Cardiac septum (tissue), 1 donor: Measurements from ENCODE around the gene RBP1.

DNA sequence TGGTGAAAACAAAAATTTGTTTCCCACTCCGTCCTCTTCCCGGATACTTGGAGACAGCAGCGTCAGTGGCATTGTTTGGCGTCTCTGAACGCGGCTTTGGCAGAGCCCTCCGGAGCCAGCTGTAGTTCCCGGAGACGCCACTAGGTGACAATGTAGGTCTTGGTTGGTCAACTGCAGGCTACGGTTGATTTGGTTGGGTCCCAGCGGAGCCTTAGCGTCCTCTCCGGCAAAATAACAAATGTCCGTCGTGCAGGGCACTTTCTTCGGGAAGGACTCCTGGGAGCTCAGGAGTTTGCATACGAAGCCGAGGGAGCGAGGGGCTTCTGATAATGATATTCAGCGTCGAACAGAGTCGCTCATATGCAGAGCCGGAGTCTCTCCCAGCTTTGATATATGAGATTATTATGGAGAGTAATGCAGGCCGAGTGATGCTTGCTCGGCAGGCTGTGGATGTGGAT, 74.7 kb downstream of the IL20RB start:
- PRO-cap, result no peak

- PRO-cap, result no peak
These were observed 33.5 kb downstream of the DZIP1L start for GRCh38 chr3:138081660-138082504.

DNA sequence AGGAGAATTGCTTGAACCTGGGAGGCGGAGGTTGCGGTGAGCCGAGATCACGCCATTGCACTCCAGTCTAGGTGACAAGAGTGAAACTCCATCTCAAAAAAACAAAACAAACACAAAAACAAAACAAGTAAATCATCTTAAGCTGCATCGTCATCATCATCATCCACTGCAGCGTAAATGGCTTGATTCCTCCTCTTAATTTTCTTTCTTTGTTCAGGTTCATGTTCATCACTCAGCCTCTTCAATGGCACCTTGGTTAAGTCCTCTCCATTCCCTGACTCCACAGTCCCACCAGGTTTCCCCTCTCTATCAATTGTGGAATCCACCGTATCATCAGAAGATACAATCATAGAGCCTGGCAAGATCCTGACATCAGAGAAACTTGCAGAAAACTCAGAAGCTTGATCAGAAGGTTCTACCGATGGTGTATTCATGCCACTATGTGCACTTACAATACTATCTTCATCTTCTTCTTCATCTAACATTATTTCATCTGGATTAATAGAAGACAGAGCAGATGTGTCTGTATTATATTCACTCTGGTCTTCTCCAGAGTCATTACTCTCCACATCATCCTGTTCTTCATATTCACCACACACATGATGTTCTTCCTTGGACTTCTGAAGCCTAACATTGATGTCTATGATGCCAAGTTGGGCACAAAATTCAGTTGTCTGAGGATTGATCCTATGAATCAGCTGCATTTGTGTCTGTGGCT, 12.8 kb downstream of the DBR1 start:
- PRO-cap, result no peak

DNA sequence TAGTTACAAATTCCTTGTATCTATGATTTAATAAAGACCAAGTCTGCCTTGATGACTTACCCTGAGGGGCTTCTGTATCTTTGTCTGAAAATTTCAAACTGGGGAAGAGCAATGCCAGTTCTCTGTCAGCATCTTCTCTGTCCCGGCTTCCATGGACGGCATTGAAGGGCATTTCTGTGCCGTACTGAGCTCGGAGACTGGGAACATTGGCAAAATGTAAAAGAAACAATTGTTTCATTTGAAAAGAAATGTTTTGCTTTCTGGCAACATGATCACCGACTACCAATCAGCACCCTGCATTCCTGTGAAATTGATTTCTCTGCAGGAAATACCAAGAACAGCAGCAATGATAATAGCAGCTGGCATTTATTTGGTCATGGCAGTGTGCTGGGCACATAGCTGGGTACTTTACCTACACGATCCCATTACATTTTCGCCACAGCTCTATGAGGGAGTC, 26.2 kb downstream of the NME9 start:
- PRO-cap, result no peak

DNA sequence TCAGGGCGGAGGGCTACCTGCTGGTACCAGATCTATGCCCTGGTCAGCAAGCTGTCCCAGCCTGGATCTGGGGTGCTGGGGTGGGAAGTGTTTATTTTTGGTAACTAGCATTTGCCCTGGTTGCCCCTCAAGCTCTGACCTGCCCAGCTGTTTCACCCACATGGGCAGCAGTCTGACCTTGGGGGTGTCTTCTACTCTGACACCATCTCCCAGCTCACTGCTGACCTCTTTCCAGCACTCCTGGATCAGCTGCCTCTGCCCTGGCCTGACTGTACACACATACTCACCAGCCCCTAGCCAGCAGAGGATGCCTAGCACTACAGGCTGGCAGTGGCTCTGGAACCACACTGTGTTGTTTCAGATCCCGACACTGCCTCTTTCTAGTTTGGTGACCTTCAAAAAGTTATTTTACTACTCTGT, 16.3 kb downstream of the MRAS start:
- PRO-cap, result unidirectional peak, plus-strand start at position 317 of the sequence

GRCh38 chr3:138397189-138397647, 37.2 kb upstream of the ESYT3 start:
- PRO-cap, result no peak

- PRO-cap, result no peak
These were observed 5.4 kb downstream of the CEP70 start for GRCh38 chr3:138588611-138589026.

DNA sequence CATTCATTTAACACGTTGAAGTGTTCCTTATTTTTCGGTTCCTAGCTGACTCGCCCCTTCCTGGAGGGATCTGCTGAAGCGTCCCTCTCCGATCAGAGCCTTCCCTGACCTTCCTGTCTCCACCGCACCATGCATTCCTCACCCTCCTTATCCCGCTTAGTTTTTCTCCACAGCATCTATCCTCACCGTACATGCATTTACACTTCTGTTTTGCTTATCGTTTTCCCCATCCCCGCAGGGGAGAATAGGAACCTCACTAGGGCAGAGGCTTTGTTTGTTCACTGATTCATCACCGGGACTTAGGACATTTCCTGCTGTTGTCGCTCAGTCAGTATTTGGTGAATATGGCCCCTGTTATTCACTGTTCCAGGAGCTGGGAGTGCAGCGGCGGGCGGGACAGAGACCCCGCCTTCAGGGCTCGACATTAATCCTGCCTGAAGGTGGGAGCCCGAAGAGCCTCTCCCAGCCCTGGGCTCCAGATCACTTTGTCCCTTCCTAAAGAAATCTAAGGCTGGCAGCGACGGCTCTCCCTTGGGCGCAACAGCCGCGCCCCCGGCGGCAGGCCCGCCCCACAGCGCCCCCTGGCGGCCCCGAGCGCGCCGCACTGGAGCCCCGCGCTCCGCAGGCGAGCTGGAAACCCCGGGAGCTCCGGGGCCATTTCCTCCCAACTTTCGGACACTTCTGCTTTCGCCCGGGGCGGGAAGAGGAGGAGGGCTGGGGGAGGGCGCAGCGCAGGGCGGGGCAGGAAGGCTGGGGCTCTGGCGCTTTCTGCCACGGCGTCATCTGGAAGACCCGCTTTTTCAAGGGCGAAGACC, 31.7 kb downstream of the FOXL2 start:
- PRO-cap, result unidirectional peak, plus-strand start at position 364 of the sequence; bidirectional peak, plus-strand start at position 602 of the sequence, minus-strand start at position 677 of the sequence

DNA sequence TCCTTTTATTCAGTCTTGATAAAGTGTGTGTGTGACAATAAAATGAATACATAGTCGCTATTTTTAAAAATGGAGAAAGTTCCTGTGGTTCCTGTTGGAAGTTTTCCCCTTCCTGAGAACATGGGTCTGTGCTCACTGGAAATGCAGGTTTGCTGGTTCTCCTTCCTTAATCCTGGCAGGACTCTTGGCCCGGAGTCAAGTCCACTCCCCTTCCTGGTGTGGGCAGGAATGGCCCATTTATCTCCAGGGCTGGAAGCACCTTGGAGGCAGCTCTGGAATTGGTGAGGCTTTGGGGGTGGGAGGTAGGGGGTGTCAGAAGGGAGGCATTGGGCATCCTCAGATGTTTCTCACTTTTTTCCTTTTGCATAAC, 30.1 kb downstream of the FOXL2 start:
- PRO-cap, result no peak

DNA sequence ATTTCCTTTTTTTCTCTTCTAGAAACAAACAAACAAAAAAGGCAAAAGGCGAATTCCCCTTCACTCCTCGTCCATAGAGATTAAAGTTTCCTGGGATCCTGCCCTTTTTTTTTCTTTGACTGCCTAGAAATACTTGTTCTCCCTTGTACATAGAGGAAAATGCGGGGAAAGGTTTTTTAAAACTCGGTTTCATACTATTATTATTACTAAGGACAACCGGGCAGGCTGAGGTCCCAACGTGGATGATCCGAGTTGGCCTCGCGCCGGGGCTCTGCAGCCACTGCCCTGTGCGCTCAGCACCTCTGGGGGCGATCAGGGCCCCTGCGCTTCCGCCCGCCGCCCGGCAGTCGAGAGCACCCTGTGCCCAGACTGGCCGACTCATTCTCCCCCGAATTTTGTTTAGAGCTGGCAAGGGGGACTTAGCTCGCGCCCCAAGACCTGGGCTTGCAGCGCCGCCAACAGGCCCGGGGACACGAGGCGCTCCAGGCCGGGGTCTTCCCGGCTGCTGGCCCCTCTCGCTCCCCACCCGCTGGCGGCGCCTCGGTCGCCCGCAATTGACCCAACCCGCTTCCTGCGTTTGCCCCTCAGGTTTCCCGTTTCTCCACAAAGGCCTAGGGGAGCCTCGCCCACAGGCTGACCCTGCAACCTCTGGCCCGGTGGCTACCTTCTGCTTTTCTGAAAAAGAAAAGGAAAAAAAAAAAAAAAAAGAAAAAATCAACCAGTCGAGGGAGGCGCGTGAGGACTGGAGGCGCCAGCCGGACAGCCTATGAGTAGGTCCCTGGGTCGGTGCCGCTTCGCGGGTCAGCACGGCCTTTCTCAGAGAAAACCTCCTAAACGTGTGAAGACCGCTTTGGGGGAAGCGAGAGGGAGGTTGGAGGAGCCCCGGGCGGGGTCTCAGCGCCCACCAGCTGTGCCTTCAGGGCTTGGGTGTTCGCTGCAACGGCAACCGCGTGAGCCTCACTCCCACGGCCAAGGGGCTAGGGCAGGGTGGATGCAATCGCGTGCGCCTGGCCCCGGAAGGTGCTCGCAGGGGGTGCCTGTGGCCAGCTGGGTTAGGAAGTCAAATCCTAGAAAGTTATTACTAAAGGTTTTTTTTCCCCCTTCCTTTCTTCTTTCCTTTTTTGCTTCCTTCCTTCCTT, 7.3 kb downstream of the FOXL2 start:
- PRO-cap, result no peak

- PRO-cap, result no peak
These were observed 5.0 kb downstream of the RBP1 start for GRCh38 chr3:139534507-139534948.

DNA sequence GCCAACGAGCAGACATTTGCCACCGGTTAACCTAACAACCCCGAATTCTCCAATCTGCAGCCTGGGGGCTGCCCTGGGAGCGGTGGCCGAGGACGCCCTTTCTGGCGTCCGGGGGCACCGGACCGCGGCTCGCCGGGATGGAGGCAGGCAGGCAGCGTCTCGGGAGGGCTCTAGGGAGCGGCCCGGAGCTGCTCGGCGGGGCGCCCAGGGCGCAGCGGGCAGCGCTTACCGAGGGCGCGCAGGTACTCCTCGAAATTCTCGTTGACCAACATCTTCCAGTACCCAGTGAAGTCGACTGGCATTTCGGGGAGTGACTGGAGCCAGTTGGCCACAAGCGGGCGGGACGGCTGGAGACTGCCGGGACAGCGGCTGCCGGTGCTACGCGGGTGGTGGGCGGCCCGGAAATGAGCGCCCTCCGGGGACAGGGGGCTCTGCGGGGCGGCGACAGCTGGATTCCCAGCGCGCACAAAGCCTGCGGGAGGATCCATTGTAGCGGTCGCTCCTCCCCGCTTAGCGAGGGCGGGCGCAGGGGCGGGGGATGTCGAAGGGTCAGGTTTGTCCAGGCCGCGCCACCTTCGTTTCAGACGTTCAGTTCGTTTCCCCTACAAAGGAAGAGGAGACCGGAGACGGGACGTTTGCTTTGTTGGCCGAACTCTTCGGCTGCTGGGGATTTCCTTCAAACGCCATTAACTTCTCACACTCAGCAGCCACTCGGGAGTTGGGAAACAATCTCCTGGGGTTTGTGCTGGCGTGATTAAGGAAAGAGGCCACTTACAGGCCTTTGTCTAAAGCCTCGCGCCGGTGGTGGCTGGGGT, at the start of gene RBP1:
TSS of gene RBP1 (minus strand) at position 512 of the 815 bp plus-strand sequence.
- PRO-cap, result bidirectional peak, plus-strand start at position 607 of the sequence, minus-strand start at position 356 of the sequence

DNA sequence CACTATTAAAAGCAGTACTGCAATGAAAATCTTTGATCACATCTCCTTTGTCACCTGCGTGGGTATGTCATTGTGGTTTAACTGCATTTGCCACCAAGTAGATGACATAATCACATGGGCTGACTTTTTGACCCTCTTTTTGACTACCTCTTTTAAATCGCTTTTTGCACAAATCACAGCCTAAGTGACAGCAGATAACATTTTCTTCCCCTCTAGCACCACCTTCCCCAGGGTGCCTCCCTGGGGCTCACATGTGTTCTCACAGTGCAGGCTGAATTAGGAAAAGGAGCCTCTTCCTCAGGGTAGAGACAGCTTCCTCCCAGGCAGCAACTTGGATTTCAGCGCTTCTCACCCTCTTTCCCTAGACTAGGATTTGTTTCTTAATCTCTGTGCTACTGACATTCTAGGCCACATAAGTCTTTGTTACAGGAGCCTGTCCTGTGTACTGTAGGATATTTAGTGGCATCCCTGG, 1.2 kb upstream of the RBP1 start:
- PRO-cap, result no peak

GRCh38 chr3:139654727-139654971, 23.1 kb downstream of the NMNAT3 start:
- PRO-cap, result no peak

- PRO-cap, result no peak
These were observed 1.5 kb downstream of the CLSTN2 start for GRCh38 chr3:139936545-139936917.

GRCh38 chr3:140708932-140709325, 31.1 kb downstream of the TRIM42 start:
- PRO-cap, result no peak

- PRO-cap, result no peak
These were observed 670 bp upstream of the SPSB4 start for GRCh38 chr3:141050392-141050961.

DNA sequence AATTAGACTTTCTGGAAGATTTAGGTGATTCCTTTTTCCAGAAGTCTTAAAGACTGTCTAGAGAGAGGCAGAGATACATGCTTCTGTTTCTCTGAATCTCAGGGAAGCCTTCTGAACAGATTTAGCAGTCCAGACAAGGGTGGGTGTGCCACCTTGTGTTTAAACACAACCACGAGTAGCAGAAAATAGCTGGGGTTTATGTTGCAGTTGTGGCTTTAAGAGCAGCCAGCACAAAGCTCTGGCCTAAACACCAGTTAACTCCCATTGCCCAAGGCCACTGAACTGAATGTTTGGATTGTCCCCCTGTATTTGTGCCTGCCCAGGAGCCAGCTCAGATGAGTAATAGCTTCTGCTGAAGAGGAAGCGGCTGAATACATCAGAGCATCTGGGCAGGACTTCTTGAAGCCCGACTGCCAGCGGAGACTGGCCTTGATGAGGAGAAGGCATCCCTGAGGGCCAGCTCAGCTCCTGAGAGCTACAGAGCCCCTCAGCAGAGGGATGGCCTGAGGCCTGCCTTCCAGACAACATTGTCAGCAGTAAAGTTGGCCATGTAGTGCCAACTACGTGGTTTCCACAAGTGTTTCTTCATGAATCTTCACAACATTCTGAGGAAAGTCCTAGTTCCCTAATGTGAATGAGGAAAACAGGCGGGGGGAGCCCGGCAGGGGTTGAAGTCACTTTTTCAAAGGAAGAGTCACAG, 65.9 kb upstream of the ZBTB38 start:
- PRO-cap, result no peak

- PRO-cap, result no peak
These were observed 61.4 kb upstream of the ZBTB38 start for GRCh38 chr3:141306892-141307344.

DNA sequence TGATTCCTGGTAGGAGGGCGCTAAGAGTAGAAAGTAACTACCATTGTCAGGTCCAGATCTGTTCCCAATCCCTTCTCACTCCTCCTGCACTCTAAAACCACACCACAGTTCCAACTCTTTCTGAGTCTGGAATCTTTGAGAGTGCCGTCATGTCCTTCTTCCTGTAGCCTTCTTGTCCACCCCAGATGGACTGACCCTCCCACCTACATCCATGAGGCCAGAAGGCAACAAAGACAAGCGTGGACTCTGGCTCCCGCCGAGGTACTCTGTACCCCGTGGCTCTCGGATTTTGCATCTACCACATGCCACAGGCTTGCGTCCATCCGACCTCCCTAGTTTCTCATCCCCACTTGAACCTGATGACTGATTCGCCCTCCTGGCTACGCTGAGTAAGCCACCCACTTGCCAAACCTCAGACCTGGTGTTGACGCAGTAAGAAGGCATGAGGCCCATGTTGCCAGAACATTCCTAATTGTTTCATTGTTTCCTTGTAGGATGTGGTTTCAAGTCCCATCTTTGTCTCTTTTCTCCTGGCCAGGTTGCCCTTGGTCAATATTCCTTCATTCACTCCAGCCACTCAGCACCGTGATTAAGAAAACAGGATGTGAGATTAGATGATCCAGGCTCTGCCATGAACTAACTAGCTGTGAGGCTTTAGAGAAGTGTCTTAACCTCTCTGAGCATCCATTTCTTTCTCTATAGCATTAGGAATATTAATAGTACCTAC, 1.1 kb upstream of the ZBTB38 start:
- PRO-cap, result unidirectional peak, minus-strand start at position 352 of the sequence